Cardiac muscle cell (in vitro differentiated cells and primary cell): ENCODE measurements around a stretch of chr1.

DNA sequence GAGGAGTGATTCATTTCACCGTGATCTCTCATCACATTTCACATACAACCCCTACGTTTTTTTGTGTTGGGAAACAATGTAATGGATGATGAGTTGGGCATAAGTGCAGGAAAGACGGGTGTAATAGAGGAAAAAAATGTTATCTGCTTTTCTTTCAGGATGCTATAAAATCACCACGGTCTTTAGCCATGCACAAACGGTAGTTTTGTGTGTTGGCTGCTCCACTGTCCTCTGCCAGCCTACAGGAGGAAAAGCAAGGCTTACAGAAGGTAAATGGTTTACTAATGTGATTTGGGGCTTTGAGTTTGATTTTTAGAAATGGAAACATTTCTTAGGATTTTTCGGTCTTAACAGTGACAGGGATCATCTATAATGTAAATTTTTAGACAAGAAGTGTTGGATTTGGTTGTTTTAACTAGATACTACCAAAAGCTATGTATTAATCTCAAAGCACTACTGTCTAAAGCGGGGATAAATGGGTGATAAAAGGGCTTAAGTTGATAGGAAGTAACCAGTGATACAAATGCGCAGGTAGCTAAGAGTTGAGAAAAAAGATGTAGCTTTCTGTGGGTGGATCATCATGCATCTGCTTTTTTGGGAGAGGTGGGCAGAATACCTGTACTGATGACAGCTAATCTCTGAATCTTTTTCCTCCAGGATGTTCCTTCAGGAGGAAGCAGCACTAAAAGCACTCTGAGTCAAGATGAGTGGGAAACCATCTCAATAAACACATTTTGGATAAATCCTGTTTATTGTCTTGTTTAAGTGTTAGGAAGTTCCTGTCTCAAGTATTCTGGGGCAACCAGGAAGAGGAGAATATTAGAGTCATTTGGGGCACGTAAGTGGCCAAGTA lies 1.1 kb downstream of the RPS27 start:
- RAMPAGE, long total RNA = no peak
- RRBS = no CpG with 5 or more reads among the region's 9 CpGs

- RAMPAGE, long total RNA = no peak
- RRBS = no CpG with 5 or more reads among the region's 9 CpGs
Measured at GRCh38 chr1:154157393-154158335, 34.2 kb downstream of the TPM3 start.

GRCh38 chr1:154170163-154170859 lies 21.6 kb downstream of the TPM3 start:
- RAMPAGE, long total RNA = no peak
- RRBS = no CpG with 5 or more reads among the region's 2 CpGs

GRCh38 chr1:154349071-154349516 lies 23.8 kb downstream of the ATP8B2 start:
- RAMPAGE, long total RNA = no peak
- RRBS = no CpG with 5 or more reads among the region's 9 CpGs

DNA sequence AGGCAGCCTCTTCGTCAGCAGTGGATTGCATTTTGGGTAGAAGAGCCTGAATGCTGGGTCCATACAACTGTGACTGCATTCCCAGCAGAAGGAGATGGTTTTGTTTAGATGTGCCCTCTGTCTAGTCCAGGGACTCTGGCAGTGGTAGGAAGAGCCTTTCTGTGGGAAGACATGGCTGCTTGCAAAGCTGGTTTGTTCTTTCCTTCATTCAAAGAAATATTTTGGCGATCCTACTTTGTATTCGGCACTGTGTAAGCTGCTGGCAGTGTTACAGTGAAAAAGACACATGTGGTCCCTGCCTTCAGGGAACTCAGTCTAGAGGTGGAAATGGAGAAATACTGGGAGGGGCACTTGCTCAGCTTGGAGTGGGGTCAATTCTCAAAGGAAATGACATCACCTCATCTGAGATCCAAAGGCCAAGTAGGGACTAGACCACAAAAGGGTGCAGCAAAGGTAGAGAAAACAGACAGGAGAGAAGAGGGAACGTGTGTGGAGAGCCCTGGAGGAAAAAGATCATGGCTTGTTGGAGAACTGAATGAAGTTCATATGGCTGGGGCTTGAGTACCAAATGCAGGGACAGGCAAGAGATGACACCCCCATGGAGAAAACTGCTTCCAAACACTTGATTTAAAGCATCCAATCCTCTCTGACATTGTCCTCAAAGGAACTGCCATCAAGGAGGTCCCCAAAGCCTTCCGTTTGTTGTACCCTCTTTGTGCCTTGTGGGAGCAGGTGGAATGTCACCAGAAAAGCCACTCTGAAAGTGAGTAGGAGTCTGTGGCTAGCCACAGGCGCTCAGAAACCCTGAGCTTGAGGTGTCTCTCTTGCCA lies 48.4 kb upstream of the TDRD10 start:
- RAMPAGE, long total RNA = no peak
- RRBS = no CpG with 5 or more reads among the region's 6 CpGs

DNA sequence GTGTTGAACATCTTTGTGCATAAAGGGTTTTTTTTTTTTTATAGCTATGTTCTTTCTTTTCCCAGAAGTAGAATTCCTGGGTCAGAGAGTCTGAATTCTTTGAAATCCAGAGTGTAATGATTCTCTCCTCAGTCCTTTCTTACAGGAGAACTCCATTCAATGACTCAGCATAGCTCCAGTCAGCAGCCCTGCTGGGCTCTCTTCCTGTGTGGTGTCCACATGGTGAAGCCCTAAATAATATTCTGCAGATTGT lies 39.0 kb upstream of the TDRD10 start:
- RAMPAGE, long total RNA = no peak

DNA sequence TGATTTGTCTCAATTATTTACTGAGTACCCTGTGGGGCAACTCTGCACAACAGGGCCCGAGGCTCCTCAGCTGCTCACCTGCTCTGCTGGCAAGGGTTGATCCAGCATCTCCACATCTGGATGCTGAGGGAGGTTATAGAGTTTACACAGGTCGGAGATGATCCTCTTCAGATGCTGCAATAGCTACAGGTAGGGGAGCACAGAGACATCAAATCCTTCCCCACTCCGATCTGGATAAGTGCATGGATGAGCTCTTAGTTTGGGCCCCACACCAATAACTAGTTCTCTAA lies 3.2 kb downstream of the UBE2Q1 start:
- RAMPAGE, long total RNA = no peak
- RRBS = no CpG with 5 or more reads among the region's 3 CpGs

DNA sequence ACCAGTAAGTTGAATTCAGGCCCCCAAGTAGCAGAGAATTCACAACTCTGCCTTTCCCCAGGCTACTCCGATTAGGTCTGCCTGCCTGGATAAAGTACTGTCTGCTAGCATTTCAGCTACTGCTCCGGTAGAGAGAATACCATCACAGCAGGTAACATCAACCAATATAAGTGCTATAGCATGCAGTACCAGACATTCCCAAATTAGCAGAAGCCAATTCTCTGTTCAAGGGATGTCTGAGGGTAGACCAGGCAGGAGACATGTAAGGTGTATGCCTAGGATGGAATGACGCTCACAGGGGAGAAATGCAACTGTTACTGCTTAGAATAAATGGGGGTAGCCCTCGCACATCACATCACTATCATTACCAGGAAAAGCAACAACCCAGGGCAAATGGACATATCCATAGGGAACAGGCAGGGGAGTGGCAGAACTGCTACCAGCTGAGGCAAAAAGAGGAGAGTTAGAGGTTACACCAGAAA lies 1.2 kb downstream of the UBE2Q1 start:
- RAMPAGE, long total RNA = no peak
- RRBS = no CpG with 5 or more reads among the region's 4 CpGs

GRCh38 chr1:154628327-154628538 lies 20.2 kb upstream of the ADAR start:
- RAMPAGE, long total RNA = no peak
- RRBS = no CpG with 5 or more reads among the region's 1 CpG

DNA sequence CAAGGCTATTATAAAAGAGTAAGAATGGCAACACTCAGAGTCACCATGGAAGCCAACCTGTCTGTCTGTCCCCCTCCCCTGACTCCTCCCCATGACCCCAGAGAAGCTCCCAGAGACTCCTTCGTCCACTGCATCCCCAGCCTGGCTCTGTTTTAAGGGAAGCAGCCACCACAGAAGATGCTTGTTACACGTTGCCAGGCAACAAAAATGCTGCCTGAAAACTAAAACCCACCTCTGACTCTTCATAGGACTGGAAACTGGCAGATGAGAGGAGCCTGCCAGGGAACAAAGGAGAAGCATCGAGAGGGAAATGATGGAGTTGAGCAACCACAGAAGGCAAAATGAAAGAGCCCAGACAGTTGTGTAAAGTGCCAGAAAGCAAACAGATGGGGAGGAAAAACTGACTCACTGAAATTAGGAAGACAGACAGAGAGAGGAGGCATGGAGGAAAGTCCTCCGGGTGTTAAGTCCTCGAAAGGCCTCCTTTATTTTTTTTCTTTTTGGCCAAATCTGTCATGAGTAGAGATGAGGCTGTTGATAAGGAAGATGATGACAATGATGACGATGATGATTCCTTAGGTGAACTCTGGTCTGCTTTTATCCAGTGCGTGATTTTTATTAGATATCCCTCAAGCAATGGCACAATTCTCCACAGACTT lies 118.3 kb downstream of the KCNN3 start:
- RAMPAGE, long total RNA = no peak
- RRBS = no CpG with 5 or more reads among the region's 7 CpGs

DNA sequence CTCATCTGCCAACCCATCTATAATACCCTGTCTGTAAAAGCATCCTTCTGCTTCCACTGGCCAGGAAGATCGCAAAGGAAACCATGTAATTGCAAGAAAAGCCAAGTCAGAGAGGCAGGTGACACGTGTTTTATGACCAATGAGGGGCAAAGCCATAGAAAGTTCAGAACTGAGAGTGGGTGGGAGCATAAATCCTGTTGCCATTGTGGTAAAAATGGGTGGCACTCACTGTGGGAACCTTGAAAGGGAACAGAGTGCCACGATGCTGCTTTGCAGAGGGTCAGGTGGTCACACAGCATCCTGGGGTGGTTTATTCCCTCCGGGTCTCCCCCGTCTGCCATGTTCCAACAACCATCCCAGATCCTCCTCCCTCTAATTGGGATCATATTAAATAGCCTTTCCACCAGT lies 78.2 kb downstream of the KCNN3 start:
- RAMPAGE, long total RNA = no peak
- RRBS = no CpG with 5 or more reads among the region's 5 CpGs

GRCh38 chr1:154835884-154836274 lies 34.2 kb downstream of the KCNN3 start:
- RAMPAGE, long total RNA = no peak
- RRBS = no CpG with 5 or more reads among the region's 5 CpGs

DNA sequence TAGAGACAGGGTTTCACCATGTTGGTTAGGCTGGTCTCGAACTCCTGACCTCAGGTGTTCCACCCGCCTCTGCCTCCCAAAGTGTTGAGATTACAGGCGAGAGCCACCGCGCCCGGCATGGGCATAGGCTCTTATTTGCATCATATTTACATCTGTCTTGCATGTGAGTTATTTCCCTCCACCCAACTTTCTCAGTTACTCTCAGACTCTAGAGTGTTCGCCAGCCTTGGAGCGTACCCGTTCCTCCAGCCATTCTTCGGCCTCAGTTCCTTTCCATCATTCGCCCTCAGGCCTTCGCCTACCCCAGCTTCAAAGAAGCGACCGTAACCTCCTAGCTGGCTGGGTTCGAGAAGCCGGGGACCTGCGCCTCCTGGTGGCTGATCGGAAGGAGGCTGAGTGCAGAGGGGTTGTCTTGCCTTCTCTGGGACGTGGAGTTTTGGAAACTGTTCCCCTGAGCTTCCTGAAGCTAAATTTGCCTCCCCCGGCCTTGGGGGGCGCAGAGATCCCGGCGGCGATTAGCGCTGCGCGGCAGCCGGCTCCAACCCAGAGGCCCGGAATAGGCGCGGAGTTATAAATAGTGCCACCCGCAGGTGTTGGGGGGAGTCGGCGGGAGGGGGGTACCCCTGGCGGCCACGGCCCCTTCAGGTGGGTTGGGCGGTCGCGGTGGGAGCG lies 3.6 kb upstream of the ZBTB7B start:
- RAMPAGE, long total RNA = no peak
- RRBS = no CpG with 5 or more reads among the region's 40 CpGs

DNA sequence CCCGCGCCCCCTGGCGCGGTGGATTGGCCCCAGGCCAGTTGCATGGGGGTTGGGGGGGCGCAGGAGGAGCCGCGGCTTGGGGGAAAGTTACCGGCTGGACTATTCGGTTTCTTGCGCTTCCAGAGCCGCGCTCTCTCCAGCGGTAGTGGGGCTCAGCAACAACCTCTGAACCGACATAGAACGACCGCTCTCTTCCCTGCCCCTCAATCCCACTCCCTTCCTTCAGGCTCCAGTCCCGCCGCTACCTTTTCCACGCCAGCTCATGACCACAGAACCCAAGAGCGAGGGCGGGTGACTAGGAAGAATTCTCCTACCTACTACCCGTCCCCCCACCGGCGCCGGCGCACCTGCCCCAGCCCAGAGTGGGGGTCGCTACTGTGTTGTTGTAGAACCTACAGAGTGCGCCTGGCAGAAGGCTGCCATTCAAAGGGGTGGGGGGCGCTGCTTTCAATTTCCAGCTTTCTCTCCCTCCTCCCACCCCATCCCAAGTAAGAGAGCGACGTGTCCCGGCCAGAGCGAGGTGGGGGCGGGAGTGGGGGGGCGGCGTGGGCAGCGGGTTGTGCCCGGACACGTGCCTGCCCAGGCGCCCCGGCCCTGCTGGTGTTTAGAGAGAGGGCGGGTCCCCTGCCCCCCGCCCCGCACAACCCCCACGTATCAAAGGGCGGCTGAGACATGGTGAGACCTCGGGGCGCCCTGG lies 916 bp downstream of the ZBTB7B start:
- RAMPAGE, long total RNA = no peak
- RRBS = 5% methylated on average over 7 of the region's 48 CpGs

GRCh38 chr1:155007348-155007840 lies 4.8 kb downstream of the ZBTB7B start:
- RAMPAGE, long total RNA = no peak
- RRBS = no CpG with 5 or more reads among the region's 6 CpGs

GRCh38 chr1:155009386-155010203 lies 7.0 kb downstream of the ZBTB7B start:
- RAMPAGE, long total RNA = no peak
- RRBS = no CpG with 5 or more reads among the region's 11 CpGs

DNA sequence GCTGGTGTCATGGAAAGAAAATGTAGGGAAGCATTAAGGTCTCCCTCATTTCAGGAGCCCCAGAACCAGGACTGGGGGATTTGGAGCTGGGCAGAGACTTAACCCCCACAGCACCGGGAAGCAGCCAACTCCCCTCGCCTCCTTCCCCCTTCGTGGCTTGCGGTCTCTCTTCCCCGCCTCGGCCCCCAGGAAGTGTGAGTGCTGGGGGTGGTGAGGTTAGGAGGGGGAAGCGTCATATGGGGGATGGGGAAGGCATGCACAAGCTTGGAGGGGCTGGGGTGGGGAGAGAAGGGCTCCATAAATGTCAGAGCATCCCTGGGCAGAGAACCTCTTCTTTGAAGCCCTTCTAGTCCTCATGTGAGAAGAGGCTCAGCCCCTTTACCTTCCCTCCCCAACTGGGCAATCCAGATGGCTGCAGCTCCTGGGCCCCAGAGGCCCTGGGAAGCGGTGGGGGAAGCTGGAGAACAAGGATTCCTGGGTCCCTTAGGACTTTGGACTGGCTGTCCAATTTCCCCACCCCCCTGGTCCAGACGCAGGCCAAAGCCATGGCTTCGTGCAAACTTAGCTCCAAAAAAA lies 7.7 kb downstream of the ZBTB7B start:
- RAMPAGE, long total RNA = no peak
- RRBS = no CpG with 5 or more reads among the region's 10 CpGs

GRCh38 chr1:155015989-155016853 lies 13.6 kb downstream of the ZBTB7B start:
- RAMPAGE, long total RNA = no peak
- RRBS = no CpG with 5 or more reads among the region's 28 CpGs

- RAMPAGE, long total RNA = no peak
- RRBS = no CpG with 5 or more reads among the region's 8 CpGs
Measured at GRCh38 chr1:155018165-155018743, 15.3 kb downstream of the DCST2 start.

DNA sequence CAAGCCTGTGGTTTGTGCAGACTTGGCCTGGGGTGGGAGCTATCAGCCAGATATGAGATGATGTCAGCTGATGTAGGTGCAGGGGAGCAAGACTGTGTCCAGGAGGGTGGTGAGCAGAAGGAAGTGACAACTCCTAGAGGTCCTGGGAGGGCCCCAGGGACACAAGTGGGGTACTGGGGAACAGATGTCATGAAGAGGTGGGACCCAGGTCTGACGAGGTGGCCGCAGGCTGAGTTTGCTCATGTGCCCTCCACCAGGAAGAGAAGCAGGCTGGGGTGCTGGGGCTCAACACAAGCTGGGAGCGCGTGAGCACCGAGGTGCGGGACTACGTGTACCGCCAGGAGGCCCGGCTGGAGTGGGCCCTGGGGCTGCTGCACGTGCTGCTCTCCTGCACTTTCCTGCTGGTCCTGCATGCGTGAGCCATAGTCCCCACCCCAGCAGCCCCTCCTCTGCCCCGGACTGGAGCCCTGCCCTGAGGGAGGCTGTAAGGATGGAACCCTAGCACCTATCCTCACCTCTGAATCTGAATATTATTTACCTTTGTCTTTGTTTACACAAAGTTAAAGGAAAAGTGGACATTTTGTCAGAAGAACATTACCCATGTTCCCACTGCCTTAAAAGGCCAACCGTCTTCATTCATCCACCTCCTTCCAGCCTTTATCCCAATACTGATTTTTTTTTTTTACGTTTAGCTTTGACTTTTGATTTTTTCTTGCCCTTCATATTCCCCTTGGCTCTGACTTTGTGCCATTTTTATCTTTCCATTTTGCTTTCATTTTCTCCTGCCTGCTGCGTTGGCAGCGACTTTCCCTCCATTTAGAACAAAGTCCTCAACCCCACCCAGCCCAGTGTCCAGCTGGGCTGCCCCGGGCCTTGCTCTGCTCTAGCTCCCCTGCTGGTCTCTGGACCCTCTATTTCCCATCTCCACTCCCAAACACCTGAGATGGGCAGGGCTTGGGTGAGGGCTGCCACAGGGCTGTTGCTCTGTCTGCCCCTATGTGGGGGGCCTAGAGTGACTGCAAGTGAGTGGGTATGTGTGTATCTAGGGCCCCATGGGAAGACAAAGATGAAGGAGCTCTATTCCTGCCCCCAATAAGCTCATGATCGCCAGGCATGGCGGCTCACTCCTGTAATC lies 7.7 kb upstream of the ADAM15 start:
- RAMPAGE, long total RNA = no peak
- RRBS = 43% methylated on average over 3 of the region's 19 CpGs